Colonic mucosa (tissue), 1 donor: ENCODE data around the gene TMEM60.

DNA sequence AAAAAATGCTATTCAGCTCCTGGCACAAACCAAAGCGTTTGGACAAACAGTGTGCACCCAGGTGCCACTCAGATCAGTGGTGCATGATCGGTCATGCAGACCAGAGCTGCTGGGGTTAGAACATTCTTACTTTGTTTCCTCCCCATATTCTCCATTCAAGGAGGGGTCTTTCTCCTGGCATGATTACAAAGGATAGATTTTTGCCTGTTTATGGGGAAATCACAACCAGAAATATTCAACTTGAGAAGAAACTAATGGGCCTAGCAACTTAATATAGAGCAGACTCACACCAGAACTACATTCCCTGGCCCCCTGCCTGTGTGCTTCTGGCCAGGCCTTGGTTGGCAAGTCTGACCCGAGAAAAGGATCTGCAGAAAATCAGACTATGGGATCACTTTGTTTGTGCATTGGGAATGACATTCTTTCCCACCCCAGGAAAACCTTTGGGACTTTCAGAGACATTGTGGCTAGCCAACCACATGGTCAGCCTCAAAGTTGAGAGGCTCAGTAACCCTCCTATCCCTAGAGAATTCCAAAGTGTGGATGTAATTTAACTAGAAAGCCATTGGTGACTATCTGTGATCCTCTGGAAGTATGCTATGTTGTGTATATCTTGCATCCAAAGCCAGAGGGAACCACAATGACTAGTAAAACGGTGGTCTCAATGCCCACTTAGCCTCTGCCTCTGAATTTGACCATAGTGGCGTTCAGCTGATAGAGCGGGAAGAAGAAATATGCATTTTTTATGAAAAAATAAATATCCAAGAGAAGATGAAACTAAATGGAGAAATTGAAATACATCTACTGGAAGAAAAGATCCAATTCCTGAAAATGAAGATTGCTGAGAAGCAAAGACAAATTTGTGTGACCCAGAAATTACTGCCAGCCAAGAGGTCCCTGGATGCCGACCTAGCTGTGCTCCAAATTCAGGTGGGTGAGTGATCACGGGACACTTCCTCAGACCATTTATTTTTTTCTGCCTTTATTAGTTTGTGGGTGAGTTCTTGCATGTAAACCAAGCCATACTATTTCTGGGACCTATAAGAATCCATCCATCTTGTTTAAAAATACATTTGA is 82.6 kb upstream of the FGL2 start:
- PRO-cap, result no peak

GRCh38 chr7:77306092-77307020 is 106.7 kb upstream of the FGL2 start:
- PRO-cap, result bidirectional peak, plus-strand start at chr7:77306494, minus-strand start at chr7:77306250

DNA sequence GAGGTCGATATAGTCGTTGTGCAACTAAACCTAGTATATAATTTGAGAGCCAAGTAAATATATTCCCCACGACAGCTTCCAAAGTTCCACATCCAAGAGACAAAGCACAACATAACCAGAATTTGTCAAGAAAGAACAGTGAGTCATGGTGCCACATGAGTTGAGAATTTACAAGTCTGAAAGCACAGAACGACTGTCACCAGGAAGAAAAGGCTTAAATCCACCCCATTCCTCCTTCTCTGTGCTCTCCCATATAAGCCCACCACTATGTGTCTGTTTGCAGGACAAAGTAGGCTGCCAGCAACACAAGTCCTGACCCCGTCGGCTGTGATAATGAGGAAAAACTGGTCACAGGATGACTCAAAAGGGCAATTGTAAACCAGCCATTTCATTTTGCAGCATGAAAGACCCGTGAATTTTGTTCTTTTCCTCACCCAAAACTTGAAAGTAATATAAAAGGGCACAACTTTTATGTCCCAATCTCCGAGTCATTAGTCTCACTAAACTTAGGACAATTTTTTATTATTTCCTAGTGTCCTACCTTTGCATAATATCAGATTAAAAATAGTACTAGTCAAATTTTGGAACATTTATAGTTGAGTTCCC is 32.7 kb downstream of the GSAP start:
- PRO-cap, result no peak

GRCh38 chr7:77481440-77482045 is 55.6 kb upstream of the PTPN12 start:
- PRO-cap, result no peak

- PRO-cap, result no peak
These were observed 32.6 kb downstream of the PTPN12 start for GRCh38 chr7:77569578-77570278.

DNA sequence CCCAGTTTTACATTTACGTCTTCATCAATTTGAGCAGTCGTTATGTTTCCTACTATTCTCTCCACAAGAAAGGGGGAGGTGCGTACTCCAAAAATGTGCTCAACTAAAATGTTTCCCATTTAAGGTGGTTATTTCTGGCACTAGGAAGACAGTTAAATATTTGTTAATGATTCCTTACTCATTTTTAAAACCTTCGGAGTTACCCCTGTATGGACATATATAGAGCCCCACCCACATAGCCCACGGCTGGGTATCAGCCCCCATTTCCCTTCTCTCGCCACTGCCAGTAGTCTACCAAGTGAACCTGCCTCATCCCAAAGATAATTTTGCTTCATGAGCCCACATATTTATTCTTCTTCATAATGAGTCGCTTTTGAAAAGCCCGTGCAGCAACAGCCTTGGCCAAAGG is 719 bp downstream of the TMEM60 start:
- PRO-cap, result no peak

DNA sequence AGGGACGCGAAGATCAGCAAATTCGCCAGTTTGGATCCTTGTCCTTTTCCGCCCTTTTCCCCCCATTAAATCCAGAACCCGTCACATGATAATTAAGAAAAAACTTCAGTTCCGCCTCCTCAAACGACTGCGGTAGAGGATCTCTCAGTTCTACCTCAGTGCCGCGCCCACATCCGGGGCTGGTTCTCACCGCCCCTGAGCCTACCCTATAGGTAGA is at the start of gene TMEM60:
TMEM60 (minus strand) TSS at position 152 of the 217 bp plus-strand sequence.
- PRO-cap, result bidirectional peak, plus-strand start outside the sequence, minus-strand start at position 129 of the sequence

GRCh38 chr7:77839995-77840573 is 41.9 kb upstream of the TMEM60 start:
- PRO-cap, result no peak

DNA sequence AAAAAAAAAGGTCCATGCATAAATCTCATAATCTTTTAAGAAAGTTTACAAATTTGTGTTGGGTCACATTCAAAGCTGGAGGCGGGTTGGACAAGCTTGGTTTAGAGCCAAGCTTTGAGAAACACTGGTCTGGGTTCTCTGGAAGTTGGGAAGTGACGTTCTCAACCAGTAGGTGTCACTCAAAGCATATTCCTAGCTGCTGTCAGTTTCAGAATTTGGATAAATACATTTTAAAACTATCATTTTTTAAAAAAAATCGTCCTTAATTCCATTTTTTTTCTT is 222.3 kb upstream of the TMEM60 start:
- PRO-cap, result no peak

- PRO-cap, result no peak
These were observed 602.3 kb upstream of the TMEM60 start for GRCh38 chr7:78400453-78401042.

- PRO-cap, result no peak
These were observed 142.4 kb downstream of the GNAT3 start for GRCh38 chr7:80369467-80369809.

GRCh38 chr7:80603144-80603524 is 35.3 kb upstream of the CD36 start:
- PRO-cap, result no peak

- PRO-cap, result no peak
These were observed 1.4 kb downstream of the CD36 start for GRCh38 chr7:80639617-80640430.

DNA sequence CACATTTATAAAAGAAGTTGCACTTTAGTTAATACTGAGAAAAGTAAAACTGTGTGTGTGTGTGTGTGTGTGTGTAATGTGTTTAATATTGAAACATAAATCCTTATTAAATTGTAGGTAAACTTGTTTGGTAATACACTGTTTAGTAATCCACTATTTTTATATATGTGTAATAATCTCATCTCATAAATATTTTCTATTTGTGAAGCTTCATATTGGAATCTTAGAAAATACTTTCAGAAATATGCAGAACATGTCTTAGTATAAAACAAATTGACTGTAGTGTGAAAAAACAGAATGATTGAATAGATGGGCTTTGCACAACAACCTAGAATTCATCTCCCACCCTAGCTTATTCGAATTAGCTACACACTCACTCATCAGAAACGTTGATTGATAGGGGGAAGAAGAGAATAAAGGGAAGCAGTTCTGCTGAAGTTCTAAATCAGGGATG is 8.8 kb downstream of the CD36 start:
- PRO-cap, result no peak

DNA sequence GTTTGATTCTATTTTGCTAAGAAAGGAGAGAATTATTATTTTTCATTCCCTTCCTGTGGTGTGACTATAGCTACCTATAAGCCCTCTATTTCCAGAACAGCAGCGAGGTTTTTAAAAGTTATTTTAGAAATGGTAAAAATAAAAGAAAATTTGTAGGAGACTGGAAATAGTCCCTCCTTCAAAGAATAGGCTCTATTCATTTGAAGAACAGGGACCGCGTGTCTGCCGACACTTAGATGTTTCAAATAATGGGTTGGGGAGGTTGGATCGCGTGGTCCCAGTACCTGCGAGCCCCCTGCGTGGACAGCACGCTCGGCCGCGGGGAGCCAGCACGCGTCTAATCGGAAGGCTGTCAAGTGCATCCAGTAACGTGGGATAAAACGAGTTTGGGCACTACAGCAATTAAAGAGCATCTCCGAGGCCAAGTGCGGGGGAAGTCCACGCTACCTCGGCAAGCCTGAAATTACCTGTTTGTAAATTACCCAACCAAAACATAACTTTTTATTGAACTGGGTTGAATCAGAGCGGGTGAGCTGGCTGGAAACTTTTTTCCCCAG is 1.0 kb downstream of the CACNA2D1 start:
- PRO-cap, result no peak

- PRO-cap, result no peak
These were observed 128.6 kb upstream of the CACNA2D1 start for GRCh38 chr7:82572286-82572522.

DNA sequence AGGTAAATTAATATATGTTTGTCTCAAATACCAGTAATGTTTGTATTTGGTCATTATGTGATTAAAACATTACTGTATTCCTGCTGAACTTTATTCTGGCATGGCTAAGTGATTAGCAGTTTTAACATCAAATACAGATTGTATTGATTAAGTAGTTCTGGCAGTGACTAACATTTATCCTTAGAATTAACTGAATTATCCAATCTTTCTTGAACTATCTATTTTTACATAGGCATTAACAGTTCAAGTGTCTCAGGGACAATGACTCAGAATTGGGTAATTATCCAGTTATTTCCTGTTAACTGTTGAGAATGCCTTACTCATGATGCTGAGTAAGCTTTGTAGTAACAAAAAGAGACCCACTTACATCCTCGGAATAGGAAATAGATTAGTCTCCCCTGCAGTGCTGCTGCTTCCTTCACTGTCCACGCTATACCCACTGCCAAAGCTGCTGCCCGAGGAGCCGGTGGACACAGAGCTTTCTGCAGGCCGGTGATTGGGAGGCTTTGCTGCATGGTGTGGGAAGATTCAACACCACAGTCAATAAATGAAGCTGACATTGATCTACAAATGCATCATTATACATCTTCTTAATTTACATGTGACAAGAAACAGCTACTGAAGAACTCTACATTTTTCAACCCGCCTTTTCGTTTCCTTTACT is 357.2 kb downstream of the PCLO start:
- PRO-cap, result no peak

- PRO-cap, result no peak
These were observed 206.7 kb downstream of the SEMA3A start for GRCh38 chr7:83987940-83988283.

DNA sequence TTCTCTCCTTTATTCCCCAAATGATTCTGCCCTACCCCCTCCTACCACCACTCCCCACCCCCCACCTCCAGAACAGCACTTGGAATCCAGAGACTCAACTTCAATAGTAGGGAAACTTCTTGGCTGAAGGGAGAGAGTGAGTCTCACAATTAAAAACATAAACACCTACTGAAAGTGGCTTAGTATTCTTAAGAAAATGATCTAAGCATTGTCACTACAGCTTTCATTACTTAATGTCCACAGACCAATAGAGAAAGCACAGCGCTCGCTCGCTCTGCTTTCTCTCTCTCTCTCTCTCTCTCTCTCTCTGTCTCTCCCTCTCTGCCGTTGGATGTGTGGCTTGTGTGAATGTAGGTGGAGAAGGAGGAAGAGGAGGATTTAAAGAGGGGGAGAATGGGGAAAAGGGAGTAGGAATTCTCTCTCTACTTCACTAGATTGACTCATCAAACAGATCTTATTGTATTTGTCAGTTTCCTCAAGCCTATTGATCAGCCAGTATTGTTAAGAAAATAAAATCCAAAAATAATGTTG is 1.6 kb upstream of the SEMA3A start:
- PRO-cap, result unidirectional peak, minus-strand start at position 305 of the sequence

- PRO-cap, result no peak
These were observed 242.2 kb downstream of the SEMA3D start for GRCh38 chr7:84944748-84944995.